Measurements from ENCODE around the gene CCR1.

GRCh38 chr3:45182967-45183720 lies 37.0 kb upstream of the CDCP1 start:
- PRO-cap: no peak

DNA sequence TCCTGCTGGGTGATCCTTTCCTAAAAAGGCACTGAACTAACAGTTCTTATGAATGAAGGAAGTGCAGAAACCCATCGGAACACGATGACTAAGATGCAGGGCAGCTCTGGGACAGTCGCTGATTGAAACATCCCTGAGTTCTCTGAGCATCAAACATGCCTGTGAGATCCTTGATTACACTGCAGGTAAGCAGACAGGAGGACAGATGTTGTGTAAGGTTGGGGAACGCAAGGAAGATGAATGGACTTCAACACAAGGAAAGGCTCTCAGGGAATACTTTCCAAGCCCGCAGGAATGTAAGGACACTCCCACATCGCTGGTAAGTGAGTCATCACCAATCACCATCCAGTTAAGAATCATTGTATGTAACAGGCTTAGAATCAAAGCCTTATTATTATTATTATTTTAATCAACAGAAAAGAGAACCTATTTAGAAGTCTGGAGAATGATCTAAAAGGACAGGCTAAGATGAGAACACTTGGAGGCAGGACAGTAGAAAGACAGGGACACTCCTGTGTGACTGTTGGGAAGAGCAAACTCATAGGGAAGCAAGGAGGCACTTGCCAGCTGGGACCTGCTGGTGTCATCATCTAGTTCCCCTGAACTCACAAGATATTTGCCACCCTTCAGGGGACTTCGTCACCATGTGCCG lies 26.1 kb downstream of the TMEM158 start:
- PRO-cap: no peak

- PRO-cap: no peak
These were observed 76.1 kb downstream of the LARS2 start for GRCh38 chr3:45464408-45464889.

DNA sequence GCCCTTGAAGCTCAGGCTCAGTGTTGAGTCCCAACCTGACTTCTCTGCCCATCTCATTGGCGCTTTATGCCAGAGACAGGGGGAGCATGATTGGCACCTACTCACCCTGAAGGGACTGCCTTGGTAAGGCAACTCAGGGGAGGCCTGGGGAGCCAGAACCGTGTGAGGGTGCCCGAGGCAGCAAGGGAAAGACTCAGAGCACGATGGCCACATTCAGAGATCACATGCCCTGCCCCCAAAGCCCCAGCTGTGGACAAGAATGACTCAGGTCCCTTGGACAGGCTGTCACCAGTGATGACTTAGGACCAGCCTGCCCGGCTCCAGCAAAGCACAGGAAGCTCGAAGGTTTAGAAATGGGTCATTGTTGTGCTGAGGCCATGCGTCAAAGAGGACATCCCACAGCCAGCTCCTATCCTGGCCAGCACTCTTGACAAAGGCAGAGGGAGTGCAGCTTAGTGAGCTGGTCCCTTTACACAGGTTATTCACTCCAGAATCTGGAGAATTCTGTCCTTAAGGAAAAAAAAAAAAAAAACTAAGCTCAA lies 49.0 kb upstream of the LIMD1 start:
- PRO-cap: no peak

- PRO-cap: no peak
These were observed 46.6 kb upstream of the LIMD1 start for GRCh38 chr3:45547720-45548527.

- PRO-cap: no peak
These were observed 11.7 kb upstream of the LIMD1 start for GRCh38 chr3:45582662-45583428.

DNA sequence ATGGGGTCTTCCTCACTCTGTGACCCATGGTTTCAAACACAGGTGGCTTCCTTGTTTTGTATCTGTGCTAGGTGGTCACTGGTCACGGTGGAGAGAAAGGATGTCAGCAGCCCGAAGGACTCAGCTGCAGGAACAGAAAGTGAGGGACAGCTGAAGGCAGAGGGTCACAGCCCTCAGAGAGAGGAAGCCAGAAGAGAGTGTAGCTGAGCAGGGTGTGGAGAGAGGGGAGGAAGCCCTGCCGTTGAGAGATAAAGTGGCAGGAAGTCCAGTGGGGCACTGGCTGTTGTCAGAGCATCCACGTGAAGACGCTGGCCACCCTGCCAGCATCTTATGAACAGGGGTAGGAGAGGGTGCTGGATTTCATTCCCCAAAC lies 36.9 kb downstream of the LIMD1 start:
- PRO-cap: no peak

DNA sequence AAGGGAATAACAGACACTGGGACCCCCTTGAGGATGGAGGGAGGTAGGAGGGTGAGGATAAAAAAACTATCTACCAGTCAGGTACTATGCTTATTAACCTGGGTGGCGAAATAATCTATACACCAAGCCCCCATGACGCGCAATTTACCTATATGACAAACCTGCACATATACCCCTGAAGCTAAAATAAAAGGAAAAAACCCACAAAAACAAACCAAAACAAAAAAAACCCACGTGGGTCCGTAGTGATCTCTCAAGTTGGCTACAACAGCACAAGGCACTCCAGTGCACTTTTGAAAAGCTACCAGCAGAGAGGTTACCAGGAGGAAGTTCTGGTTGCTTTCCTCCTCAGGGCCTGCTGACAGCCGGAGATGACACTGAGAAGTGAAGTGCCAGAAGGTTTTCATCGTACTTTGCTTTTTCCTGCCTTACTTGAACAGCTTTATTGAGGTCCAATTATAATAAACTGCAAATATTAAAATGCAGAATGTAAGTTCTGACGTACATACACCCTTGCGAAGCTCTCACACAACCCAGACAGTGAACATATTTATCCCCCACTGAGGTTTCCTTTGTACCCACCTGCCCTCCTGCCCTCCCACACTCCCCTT lies 6.3 kb downstream of the CCR9 start:
- PRO-cap: no peak

GRCh38 chr3:45911749-45912360 lies 25.5 kb downstream of the CCR9 start:
- PRO-cap: no peak

DNA sequence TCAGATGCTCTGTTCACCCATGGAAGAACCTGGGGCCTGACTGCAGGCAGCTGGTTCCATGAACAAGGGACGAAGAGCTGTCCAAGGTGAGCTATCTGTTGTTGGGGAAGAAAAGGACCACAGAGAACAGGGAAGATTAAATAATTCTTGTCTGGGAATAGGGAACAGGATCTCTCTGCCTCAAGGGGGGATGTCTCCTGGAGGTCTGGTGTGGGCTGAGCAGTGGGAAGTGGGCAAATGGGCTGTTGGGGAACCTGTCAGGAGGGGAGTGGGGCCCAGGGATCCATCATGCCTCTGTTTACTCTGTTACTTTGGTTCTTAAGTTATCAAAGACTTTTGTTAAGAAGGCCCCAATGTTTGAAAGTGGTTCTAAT lies 22.8 kb upstream of the CXCR6 start:
- PRO-cap: no peak

- PRO-cap: no peak
These were observed 7.2 kb upstream of the CXCR6 start for GRCh38 chr3:45936047-45936506.

DNA sequence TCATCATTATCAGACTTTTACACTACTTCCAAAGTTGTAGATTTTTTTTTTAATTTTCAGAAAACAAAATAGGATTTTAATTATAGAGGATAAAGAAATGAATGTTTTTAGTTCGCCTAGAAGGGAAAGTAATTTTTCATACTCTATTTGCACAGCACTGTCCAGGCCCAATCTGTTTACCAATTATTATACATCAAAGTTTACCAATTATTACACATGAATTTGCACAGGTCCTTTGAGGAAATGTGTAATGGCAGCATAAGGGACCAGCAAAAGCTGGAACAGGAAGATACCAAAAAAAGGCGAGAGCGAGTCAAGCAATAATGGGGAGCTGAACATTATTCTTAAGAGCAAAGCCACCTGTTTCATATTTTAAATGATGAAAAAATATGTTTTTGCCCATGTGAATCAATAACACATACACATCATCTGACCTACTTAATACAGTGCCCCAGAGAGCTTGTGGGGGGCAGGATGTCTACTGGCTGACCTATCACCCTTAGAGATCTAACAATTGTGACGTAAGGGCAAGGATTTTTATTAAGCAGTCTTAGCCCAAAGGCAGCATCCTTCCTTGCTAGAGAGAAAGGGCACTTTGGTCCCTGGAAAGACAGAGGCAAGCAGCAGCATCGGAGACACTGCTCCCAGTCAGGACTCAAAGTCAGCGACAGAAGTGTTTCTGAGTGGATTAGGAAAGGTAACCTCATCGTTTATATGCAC lies 1.4 kb downstream of the CXCR6 start:
- PRO-cap: no peak

GRCh38 chr3:46065077-46065875 lies 38.0 kb upstream of the XCR1 start:
- PRO-cap: no peak

GRCh38 chr3:46162852-46163630 lies 45.1 kb downstream of the CCR1 start:
- PRO-cap: no peak

GRCh38 chr3:46208176-46208878 lies at the start of gene CCR1:
TSS of gene CCR1 (minus strand) at chr3:46208313.
- PRO-cap: no peak

- PRO-cap: bidirectional peak, plus-strand start at chr3:46463756, minus-strand start at chr3:46463674
These were observed 1.1 kb downstream of the LTF start for GRCh38 chr3:46463318-46464227.

DNA sequence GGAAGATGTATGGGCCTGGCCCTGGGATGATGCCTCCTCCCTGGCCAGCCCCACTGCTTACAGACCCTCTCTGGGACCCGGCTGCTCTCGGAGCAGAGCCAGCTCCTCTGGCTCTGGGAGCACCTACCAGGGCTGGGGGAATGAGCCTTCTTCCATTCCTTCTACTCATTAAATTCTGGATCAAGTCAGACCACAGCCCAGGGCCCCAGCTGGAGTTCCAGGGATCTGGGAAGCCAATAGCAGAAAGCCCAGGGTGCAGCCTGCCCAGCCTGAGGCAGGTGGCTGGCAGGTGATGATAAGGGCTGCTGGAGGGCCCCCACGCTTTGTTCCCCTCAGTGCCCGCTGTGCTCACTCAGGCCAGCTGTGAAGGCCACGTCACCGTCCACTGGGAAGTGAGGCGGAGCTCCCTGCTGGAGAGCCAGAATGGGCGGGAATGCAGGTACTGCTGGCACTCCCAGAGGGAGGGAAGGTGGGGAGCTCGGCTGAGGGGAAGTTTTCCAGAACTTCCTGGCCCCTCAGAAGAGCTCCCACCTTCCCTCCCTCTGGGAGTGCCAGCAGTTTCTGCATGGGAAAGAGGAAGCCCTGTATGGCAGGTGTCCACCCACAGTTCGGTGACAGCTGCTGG lies 12.8 kb upstream of the RTP3 start:
- PRO-cap: no peak

DNA sequence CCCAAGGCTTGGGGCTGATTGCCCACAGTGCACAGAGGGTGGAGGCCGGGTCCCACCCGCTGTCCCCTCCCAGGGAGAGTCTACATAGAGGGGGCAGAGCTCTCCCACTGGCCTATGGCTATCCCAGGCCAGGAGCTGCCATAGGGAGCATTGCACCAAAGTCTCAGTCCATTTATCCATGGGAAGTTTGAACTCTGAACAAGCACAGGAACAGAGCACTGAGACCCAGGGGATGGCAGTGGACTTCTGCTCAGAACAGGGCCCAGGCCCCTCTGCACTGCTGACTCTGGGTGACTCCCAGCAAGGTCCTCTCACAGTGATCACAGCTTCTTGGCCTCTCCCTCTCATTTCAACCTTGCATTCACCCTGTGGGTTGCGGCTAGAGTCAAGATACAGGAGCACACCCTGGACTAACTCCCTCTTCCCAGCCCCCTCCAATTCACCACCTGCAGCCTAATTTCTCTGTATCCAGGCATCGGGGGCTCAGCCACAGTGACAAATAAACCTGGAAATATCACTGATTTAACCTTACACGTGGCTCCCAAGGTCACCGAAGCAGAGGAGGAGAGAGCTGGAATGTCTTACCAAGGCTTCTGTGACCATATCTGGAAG lies 1.1 kb downstream of the RTP3 start:
- PRO-cap: no peak

- PRO-cap: no peak
These were observed 7.7 kb downstream of the LRRC2 start for GRCh38 chr3:46558101-46559137.

GRCh38 chr3:46559138-46559710 lies 6.9 kb downstream of the LRRC2 start:
- PRO-cap: no peak